ENCODE results near the genes RPS25, ABCG4 and MFRP.

DNA sequence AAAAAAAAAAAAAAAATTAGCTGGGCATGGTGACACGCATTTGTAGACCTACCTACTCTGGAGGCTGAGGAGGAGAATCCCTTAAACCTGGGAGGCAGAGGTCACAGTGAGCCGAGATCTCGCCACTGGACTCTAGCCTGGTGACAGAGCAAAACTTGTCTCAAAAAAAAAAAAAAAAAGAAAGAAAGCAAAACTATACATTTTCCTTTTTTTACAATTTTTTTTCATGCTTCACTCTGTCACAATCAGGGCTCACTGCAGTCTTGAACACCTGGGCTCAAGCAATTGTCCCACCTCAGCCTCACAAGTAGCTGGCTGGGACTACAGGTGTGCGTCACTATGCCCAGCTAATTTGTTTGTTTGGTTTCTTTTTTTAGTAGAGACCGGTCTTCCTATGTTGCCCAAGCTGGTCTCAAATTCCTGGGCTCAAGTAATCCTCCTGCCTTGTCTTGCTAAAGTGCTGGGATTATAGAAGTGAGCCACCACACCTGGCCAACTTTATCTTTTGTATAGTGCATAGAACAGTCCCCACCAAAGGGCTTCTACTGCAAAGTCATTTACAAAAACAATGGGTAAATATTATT is 15.1 kb upstream of the CXCR5 start:
- PRO-cap, 8 experiments: no peak in any of the 8 experiments

DNA sequence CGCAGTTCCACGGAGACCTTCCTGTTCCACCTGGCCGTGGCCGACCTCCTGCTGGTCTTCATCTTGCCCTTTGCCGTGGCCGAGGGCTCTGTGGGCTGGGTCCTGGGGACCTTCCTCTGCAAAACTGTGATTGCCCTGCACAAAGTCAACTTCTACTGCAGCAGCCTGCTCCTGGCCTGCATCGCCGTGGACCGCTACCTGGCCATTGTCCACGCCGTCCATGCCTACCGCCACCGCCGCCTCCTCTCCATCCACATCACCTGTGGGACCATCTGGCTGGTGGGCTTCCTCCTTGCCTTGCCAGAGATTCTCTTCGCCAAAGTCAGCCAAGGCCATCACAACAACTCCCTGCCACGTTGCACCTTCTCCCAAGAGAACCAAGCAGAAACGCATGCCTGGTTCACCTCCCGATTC is 10.1 kb downstream of the CXCR5 start:
- PRO-cap, 8 experiments: no peak in any of the 8 experiments

- PRO-cap, 8 experiments: peak in 1 of 8 experiments; most common minus-strand start chr11:118907012 (in 1)
These were observed 19.0 kb downstream of the BCL9L start for GRCh38 chr11:118906668-118907146.

- PRO-cap, 8 experiments: no peak in any of the 8 experiments
These were observed 13.8 kb downstream of the BCL9L start for GRCh38 chr11:118911940-118912267.

DNA sequence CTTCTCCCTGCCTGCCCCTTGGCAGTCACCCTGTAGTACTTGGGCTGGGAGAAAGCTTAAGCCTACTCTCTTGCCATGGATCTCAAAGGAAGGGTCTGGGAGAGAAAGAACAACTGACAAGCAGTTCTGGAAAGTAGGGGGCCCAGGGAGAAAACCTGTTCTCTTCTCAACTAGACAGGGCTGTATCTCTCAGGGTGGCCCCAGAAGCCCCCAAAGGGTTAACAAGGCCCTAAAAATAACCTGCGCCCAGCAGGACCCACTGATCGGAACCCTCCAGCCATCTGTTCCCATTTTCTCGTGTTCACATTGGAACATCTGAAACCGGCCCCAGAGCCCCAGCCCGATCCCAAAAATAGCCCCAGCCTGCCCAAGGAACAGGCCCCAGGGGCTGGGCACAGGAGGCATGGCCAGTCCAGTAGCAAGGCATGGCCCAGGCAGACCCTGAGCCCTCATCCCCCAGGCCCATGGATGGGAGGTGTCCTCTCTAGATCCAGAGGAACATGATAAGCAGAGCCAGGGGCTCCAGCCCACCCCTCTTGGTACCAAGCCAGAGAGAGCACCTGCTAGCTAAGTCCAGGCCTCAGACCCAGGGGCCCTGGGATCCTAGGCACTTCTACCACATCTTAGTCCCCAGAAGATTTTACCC is 9.9 kb downstream of the BCL9L start:
- PRO-cap, 8 experiments: no peak in any of the 8 experiments

DNA sequence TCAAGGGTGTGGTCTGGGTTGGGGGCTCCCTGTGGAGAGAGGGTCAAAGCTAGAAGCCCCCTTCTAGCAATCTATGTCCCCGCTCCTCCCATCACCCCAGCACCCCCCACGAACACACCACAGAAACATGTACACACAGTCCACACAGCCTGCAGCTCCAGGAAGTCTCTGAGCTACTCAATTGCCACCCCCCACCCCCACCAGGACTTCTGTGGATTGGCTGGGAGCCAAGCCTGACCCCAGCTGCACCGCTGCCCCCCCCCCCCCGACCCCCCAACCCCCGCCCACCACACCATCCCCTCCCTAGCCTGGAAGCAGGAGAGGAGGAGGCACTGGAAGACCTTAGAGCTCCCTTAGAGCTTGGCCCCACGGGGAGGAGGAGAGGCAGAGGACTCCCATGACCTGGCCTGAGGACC is 6.9 kb downstream of the BCL9L start:
- PRO-cap, 8 experiments: peak in 1 of 8 experiments; most common plus-strand start position 356 of the sequence (in 1); most common minus-strand start position 154 of the sequence (in 1)

DNA sequence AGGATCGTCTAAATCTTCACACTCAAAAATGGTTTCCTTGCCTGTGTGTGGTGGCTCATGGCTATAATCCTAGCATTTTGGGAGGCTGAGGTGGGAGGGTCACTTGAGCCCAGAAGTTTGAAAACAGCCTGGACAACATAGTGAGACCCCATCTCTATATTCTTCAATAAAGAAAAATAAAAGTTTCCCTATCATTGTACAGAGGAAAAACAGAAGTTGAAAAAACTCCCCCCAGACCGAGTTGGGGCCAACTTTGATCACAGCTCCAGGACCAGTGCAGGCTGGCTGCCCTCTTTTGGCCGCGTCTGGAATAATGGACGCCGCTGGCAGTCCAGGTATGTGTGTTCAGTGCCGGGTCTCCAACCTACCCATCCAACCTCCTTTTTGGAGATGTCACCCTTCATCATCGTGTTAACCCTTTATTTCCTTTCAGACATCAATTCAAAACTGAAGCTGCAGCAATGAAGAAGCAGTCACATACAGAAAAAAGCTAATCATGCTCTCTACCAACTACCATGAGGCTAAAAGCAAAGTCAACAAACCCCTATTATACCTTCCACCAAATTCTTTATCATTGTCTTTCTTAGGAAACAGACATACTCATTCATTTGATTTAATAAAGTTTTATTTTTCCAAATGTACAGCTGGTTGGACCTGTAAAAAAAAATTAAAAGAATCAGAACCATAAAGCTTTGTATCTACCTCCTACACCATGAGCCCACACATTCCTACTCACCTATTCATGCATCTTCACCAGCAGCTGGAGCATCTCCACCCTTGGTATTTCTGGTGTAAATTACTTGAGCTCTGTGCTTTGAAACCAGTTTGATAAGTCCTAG is 2.8 kb downstream of the RPS25 start:
- PRO-cap, 8 experiments: peak in 2 of 8 experiments; most common plus-strand start position 339 of the sequence (in 1); most common minus-strand start position 241 of the sequence (in 1)

DNA sequence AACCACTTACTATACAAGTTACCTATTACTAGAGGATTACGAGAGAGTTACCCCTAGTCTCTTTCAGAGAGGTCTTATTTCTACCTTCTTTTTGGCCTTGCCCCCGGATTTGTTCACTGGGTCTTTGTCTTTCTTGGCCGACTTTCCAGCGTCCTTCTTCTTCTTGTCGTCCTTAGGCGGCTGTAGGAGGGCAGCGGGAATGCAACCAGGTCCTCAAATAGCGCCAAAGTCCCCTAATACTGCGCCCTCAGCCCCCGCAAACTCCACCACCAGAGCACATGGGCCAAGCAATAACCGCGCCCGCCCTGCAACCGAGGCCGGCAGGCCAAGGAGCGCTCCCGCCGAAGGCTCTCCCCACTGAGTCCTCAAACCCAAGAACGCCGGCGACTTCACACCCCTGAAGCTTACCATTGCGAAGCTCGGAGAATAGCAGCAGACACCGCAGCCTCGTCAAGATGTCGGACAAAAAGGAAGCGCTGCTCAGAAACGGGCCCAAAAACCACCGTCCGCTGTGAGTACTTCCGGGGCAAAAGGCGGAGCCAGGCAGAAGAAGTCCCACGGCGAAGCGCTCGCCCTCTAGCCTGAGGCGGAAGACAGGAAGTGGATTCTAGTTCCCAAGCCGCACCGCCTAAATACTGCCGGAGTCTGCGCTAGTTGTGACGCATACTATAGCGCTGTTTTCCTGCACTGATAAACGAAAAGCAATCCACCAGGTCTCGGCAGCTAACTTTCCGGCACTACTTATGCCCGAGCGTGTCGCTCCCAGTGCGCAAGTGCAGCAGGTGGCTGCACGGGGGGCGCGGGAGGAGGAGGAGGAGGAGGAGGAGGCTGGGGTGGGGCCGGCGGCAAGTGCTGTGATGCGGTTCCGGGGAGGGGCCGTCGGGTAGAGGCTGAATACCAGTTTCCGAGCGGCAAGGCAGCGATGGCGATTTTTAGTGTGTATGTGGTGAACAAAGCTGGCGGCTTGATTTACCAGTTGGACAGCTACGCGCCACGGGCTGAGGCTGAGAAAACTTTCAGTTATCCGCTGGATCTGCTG is at the start of gene RPS25:
Gene RPS25 (minus strand): TSS at position 470 of the 1,039 bp plus-strand sequence.
- PRO-cap, 8 experiments: peak in 8 of 8 experiments; most common plus-strand start position 900 of the sequence (in 6); most common minus-strand start position 469 of the sequence (in 7)

DNA sequence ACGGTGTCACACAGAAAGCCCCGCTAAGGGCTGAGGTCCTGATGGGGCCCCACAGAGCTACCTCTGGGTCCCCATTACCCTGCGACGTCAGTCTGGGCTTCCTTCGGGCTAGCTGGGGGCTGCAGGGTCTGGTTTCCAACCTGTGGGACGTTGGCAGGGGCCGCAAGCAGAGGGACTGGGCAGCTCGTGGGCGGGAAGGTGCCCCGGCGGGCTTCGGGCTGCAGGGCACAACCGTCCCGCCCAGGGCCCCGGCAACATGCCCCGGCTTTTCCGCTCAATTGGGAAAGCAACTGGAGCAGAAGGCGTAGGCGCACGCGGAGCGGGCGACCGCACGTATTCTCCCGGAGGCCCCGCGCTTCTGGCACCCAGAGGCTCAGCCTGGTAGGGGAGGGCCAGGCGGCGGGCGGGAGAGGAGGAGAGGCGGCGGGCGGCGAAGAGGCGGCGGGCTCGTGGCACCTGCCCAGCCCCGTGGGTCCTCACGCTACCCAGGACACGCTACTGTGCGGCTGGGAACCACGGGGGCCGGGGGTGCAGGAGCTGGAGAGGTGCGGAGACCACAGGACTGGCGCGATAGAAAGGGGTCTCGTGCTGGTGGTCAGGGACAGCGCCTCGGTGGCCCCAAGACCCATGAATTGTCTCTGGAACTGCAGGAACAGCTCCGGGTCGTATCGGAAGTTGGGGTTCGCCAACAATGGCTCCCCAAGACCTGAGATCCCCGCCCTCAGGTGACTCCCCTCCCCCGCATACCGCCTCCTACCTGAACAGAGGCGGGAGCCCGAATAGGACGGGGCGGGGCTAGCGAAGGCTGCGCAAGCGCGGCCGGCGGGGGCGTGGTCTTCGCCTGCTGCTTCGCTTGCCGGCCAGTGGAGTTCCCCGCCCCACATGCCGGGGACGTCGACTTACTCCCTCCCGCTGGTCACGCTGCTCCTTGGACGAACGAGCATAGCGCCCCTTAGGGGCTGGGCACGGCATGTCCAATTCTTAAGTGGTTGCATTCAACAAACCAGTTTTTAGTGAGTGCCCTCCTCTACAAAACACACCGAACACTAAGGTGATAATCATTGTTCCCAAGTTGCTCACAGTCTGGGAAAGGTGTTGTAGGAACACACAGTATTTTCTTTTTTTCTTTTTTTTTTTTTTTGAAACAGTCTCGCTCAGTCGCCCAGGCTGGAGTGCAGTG is 11.9 kb downstream of the TRAPPC4 start:
- PRO-cap, 8 experiments: peak in 8 of 8 experiments; most common plus-strand start position 395 of the sequence (in 3); most common minus-strand start position 360 of the sequence (in 7)

DNA sequence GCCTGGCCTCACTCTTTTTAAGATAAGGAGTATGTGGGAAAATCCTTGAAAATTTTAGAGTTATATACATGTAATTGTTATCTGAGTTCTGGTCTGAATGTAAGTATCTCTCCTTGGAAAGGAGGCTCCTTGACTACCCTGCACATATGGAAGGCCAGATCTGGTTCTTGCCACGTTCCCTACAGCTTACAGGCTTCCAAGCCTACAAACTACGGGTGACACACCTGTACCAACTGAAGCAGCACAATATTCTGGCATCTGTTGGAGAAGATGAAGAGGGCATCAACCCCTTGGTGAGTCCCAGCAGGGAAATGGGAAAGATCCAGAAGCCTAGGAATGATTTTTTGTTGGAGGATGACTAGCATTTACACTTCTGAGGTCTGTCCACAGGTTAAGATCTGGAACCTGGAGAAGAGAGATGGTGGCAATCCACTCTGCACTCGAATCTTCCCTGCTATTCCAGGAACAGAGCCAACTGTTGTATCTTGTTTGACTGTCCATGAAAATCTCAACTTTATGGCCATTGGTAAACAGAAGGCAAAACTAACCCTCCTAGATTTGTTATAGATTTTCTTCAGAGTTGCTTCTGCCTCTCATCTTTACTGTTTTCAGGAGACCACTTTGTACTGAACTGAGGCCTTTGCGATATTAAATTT is 1.6 kb downstream of the VPS11 start:
- PRO-cap, 8 experiments: no peak in any of the 8 experiments

DNA sequence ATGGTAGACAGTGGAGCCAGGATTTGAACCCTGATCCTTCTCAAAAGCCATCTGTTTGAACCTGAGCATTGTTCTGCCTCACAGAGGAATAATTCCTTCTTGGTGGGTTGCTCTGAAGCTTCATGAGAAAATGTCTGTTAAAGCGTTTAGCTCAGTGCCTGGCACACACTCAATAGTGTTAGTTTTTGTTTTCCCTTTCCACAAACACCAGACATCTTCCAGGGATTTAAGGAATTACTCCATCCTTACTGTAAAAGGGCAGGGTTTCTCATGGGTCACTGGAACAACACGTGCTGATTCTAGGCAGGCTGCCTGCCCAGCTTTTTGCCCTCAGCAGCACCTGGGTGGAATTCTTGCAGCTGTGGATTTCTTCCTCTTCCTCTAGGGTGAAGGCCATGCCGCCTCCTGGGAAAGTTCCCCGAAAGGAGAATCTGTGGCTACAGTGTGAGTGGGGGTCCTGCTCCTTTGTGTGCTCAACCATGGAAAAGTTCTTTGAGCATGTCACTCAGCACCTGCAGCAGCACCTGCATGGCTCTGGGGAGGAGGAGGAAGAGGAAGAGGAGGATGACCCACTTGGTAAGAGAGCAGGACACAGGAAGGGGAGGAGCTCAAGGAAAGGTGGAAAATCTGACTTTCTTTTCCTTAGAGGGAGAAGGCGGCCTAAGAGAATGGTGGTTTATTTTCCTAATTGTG is 5.3 kb downstream of the HINFP start:
- PRO-cap, 8 experiments: no peak in any of the 8 experiments

DNA sequence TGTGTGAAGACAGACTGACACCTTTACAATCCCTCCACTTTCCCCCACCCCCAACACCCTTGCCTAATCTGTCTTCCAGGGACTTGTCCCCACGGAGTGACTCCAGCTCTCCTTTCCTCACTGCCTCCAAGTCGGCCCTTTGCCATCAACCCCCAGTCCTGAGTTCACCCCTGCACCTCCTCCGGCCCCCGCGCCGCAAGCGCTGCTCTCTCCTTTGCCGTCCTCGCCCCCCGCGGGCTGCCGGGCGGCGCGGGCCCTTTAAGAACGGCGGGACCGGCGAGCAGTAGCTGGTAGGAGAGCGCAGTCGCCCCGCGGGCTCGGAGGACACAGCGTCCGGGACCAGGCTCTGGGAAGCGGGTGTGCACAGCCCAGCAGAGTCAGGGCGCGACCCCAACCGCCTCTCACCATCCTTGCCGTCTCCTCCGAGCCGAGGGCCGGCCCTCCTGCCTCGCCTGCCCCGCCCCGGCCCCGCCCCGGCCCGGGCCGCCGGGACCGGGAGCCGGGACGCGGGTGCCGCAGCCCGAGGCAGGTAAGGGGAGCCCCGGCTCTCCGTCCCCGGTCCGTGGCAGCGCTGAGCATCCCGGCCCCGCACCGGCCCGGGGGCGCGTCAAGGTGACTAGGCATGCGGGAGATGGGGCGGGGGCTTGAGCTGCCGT is at the start of gene ABCG4:
Gene ABCG4 (plus strand): TSS at position 301 of the 656 bp plus-strand sequence.
- PRO-cap, 8 experiments: no peak in any of the 8 experiments

DNA sequence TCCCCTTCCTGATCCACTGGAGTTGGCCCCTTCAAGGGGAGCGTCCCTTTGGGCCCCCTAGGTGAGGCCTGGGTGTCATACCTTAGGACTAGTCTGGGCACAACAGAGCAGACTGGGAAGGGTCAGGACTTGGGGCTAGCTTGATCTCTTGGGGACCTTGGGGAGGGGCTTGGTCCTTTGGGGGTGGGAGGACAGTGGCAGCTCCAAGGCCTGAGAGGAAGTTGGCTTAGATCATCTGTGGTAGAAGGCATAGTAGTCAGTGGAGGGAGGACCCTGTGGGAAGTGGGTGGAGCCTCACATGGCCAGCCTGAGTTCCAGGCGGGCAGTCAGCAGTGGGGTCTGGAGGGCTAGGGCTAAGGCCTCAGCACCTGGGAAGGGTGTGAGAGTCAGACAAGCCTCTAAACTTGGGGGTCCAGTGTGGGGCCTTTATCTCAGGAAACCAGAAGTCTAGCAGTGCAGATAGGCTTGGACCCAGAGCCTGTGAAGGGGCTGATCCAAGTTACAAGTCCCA is 3.9 kb downstream of the NLRX1 start:
- PRO-cap, 8 experiments: no peak in any of the 8 experiments

- PRO-cap, 8 experiments: no peak in any of the 8 experiments
These were observed 918 bp downstream of the NHERF4 start for GRCh38 chr11:119186117-119186668.

- PRO-cap, 8 experiments: peak in 1 of 8 experiments; most common plus-strand start chr11:119340009 (in 1)
These were observed 967 bp downstream of the C1QTNF5 start for GRCh38 chr11:119339547-119340285.

DNA sequence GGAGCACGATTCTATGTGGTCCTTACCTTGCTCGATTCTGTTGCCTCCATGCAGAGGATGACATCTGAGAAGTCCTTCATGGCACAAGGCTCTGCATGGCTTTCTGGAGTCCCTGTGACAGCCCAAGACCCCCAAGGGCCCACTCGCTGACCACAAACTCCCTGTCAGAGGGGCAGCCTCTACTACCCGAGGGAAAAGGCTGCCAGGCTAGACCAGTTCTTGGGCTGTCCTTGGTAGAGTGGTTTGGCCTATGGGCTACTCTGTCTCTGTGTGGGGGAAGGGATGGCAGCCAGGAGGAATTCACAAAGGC is at the start of gene MFRP:
Gene MFRP (minus strand): TSS at position 272 of the 310 bp plus-strand sequence.
- PRO-cap, 8 experiments: no peak in any of the 8 experiments

DNA sequence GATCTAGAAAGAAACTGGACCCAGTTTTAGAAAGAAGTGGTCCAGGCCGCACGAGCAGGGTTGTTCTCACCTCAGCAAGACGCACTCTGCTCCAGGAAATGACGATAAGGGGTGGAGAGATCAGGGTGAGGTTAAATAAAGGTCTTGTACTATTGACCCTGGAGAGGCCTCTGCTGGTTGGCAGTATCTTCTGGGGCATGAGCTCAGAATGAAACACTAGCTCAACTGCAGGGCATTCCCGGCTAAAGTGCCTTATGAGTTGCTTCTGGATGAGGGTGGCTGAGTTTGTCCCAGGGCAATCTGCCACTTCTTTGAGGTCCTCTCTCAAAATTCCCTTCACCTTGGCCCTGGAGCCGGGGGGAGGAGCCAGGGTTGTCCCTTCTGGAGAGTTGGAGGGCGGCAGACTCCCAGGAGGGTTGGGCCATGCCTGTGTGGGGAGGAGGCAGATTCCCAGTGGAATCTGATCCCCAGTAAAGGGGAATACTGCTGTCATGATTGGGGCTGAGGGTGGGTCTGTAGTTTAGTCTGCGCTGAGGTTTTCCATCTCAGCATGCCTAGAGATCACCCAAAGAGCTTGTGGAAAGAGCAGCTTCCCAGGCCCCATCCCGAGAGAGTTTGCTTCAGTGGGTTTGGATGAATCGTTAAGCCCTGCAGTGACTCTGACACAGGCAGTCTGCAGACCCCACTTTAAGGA is 10.8 kb downstream of the USP2 start:
- PRO-cap, 8 experiments: no peak in any of the 8 experiments

DNA sequence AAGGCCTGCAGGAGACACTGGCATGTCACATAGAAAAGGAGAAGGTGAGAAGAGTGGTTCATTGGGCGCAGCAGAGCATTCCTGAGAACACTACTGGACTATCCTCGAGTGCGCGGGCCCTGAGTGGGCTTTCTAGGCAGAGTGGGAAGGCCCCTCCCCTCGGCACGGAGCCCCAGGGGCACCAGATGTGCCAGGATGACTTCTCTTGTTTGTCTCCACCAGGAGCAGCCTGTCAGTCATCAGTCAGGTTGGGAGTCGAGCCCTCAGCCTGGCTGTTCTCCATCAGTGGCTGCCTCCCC is 9.2 kb downstream of the USP2 start:
- PRO-cap, 8 experiments: no peak in any of the 8 experiments

GRCh38 chr11:119375961-119376990 is 5.2 kb downstream of the USP2 start:
- PRO-cap, 8 experiments: no peak in any of the 8 experiments

DNA sequence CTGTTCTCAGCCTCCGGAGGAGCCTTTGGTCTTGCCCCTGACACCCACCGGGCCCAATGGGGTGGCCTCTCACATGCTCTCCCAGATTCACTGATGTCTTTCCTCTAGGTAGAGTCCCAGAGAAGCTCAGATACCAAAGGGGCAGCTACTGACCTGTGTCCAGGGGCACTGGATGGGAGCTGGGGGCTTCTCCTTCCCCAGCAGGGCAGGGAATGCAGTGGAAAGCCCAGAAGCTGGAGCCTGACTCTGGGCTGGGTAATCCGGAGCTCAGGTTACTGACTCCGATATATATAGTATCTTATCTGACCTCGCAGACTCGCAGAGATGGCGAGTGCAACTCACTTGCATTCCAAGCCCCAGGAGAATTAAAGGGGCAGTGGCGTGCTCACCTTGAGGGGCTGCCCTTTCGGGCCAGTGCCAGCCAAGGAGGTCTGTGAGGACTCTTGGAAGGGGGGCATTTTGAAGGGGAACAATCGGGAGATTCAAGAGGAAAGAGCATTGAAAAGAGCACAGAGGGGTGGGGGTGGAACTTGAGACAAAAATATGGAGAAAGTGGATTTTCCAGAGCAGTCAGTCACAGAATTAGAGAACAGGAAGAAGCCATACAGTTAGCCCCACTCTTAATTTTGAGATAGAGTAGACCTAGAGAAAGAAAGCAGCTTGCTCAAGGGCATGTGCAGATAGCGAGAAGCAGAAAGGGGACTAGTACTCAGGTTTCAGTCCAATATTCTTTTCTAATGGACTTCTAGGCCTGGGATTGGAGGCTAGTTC is 2.5 kb downstream of the USP2 start:
- PRO-cap, 8 experiments: no peak in any of the 8 experiments

Data from peripheral blood mononuclear cell (primary cell).